ENCODE results near the gene PRR23B.

GRCh38 chr3:136751324-136751626 lies 903 bp downstream of the STAG1 start:
- PRO-cap, result unidirectional peak, plus-strand start at chr3:136751483; bidirectional peak, plus-strand start at chr3:136751522, minus-strand start at chr3:136751543
- RAMPAGE, long total RNA, 4 experiments, result no peak in any of the 4 experiments

DNA sequence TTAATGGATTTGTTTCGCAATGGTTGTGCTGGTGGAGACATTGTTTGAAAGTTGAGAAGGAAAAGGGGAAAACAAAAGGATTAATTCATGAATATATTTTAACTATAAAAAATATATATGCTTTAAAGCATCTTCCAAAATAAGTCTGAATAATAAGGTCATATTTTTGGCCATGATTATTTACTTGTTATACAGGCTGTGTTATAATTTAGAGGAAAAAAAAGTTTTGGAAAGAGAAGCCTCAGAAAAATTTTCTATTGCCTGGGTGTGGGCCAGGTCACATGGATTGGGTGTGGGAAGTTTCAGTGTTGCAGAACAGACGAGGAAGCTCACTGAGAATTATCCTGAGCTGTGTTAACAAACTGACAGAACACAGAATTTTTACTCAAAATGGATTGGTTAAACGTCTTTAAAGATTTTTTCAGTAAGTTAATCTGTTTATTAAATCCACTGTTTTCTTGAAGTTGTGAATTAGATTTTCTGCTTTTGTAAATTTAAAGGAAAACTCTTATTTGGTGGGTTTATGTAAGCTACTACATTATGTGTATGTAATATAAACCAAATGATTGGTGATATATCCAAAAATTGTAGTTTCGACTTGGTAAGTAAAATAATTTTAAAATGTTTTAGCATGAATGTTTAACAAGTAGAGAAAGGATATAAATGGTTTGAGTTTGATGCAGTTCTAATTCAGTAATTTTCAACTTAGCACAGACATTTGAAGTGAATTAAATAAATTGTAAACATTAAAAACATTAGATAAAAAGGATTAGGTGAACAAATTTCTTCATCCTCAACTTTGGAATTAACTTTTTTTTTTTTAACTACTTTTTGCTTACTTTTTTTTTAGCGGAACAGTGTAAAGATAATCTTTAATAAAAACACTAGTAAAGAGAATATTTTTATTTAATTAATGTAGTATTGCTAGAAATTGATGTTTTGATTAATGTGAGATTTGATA lies 27.3 kb upstream of the IL20RB start:
- PRO-cap, result unidirectional peak, plus-strand start at position 308 of the sequence
- RAMPAGE, long total RNA, 4 experiments, result start-site peak on the plus strand in 3 of 4 experiments, centred at positions 329 to 350 of the sequence, 233 to 771 reads per replicate

- PRO-cap, result unidirectional peak, plus-strand start at chr3:138187766; bidirectional peak, plus-strand start at chr3:138187924, minus-strand start at chr3:138187842; bidirectional peak, plus-strand start at chr3:138188500, minus-strand start at chr3:138188184
- RAMPAGE, long total RNA, 4 experiments, result start-site peak on the plus strand in 3 of 4 experiments, at chr3:138187516-138187554 at its widest, 102 to 1,660 reads per replicate
Measured at GRCh38 chr3:138187474-138188374, 623 bp downstream of the ARMC8 start.

DNA sequence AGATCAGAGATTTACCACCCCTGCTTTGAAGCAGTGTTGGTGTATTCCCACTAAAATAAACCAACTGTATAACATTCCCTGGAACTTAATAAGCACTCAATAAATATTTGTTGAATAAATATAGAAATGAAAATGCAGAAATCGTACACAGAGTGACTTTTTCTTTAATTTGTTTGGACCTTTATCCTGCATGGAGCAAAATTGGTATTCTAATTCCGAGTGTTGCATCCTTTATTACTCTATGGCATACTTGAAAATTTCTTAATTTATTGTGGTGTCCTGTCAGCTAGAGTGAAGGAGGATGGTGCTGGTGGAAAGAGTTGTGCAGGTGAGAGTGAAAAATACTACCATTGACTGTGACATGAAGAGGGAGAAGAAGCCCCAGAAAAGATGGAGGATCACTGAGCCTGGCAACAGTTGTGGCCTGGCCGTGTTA lies 60.7 kb downstream of the ARMC8 start:
- PRO-cap, result no peak
- RAMPAGE, long total RNA, 4 experiments, result no peak in any of the 4 experiments

- PRO-cap, result no peak
- RAMPAGE, long total RNA, 4 experiments, result no peak in any of the 4 experiments
Measured at GRCh38 chr3:138303447-138303903, 26.2 kb downstream of the NME9 start.

DNA sequence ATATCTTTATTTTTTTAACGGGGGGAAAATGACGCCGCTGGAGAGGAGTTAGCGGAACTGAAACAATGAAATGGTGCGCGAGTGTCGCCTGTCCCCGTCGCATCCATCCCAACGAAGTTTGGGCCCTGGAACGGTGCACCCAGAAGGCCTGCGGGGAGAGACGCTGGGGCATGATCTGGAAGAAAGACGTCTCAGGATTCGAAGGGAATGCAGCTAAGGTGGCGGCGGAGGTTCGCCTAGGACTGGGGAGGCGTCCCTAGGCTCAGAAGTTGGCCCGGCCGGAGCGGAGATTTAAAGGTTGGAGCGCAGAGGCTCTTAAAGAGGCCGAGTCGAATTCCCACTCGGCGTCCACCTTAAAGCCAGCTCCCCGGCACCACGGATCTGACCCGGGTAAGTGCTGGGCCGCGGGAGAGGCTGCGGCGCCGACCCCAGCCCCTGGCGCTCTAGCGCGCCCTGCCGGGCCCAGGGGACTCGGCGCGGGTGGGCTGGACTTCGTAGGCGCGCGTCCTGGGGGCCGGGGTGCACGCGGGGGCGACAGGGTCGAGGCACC lies 368 bp upstream of the MRAS start:
- PRO-cap, result bidirectional peak, plus-strand start at position 318 of the sequence, minus-strand start at position 244 of the sequence
- RAMPAGE, long total RNA, 4 experiments, result no peak in any of the 4 experiments

- PRO-cap, result no peak
- RAMPAGE, long total RNA, 4 experiments, result no peak in any of the 4 experiments
Measured at GRCh38 chr3:138398706-138399252, 35.6 kb upstream of the ESYT3 start.

GRCh38 chr3:138651329-138652106 lies 42.9 kb downstream of the FAIM start:
- PRO-cap, result no peak
- RAMPAGE, long total RNA, 4 experiments, result no peak in any of the 4 experiments

DNA sequence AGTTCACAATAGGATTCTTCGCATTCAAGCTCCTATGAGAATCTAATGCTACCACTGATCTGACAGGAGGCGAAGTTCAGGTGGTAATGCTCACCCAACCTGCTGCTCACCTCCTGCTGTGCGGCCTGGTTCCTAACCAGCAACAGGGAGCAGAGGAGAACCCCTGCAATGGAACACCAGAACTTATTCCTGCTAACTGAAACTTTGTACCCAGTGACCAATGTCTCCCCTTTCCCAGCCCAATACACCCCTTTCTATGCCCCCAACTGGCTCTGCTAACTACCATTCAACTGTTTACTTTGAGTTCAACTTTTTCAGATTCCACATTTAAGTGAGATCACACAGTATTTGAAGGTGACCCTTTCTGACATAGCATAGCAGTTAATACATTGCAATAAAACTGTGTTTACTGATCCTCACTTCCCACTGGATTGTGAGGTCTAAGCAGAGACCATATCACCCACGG lies 84.2 kb downstream of the PIK3CB start:
- PRO-cap, result no peak
- RAMPAGE, long total RNA, 4 experiments, result no peak in any of the 4 experiments

GRCh38 chr3:138755612-138756386 lies 78.9 kb downstream of the PIK3CB start:
- PRO-cap, result no peak
- RAMPAGE, long total RNA, 4 experiments, result no peak in any of the 4 experiments

- PRO-cap, result no peak
- RAMPAGE, long total RNA, 4 experiments, result no peak in any of the 4 experiments
Measured at GRCh38 chr3:138898288-138898527, 48.7 kb downstream of the FOXL2 start.

GRCh38 chr3:139020920-139021398 lies at the start of gene PRR23B:
Gene PRR23B, minus strand, starts transcription at chr3:139020926.
- PRO-cap, result no peak
- RAMPAGE, long total RNA, 4 experiments, result no peak in any of the 4 experiments

- PRO-cap, result no peak
- RAMPAGE, long total RNA, 4 experiments, result no peak in any of the 4 experiments
Measured at GRCh38 chr3:139358723-139359460, 15.1 kb downstream of the MRPS22 start.

GRCh38 chr3:139405748-139406390 lies 16.4 kb upstream of the COPB2 start:
- PRO-cap, result no peak
- RAMPAGE, long total RNA, 4 experiments, result no peak in any of the 4 experiments

DNA sequence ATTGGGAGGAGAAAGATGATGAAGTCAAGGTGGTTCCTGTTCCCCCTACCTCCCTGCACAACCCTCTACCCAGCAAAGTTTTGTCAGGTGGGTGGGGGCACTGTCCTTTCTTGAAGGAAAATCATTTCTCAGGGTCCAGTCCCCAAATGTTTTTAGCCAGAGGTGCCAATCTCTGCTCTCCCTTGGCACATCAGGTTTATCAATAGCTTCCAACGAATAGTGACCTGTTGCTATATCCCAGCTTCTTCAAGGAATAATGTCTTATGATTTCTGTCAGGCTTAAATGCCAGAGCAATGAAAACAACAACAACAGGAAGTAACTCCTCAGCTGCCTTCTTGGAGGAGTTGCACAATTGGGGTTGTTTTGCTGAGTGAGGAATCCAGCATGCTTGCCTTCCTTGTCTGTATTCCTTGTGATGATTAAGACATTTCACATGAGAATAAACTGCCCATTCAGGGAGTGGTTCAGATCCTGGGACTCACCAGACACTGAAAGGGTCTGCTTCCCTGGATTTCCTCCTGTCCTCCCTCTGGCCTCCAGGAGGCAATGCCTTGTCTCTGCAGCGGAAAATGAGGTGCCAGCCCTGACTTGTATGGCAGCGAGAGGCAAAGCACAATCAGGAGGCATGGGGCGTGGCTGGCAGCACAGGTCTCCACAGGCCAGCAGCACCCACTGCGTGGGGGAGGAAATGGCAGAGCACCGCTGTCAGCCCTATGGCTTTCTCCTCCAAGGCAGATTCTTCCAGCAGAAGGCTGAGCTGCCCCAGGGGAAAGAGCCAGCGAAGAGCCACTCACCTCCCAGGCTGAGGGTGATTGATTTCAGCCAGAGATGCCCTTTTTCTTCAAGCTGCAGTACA lies 41.6 kb downstream of the RBP2 start:
- PRO-cap, result unidirectional peak, plus-strand start at position 452 of the sequence
- RAMPAGE, long total RNA, 4 experiments, result no peak in any of the 4 experiments

DNA sequence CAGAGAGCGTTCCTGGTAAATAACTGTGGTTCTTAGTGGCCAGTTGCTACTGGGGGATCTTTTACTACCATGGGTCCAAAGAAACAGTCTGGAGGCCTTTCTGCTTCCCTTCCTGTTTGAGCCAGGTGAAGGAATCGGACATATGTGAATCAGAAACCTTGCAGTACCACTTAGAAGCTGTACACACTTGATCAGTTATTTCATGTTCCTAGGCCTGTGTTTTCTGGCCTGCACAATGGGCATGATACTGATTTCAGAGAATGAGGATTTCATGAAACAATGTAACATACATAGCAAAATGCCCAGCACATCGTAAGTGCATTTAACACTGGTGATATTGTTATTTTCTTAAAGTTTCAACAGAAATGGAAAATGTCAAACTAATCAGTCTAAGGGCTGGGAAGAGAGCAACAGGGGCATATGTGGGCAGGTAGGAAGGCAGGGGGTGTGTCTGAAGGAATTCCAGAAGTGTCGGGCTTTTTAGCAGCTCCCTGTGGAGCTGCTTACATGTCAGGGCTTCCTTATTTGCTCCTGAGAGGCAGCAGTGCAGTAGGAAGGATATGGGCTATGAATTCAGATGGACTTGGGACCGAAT lies 311.4 kb downstream of the CLSTN2 start:
- PRO-cap, result no peak
- RAMPAGE, long total RNA, 4 experiments, result no peak in any of the 4 experiments

DNA sequence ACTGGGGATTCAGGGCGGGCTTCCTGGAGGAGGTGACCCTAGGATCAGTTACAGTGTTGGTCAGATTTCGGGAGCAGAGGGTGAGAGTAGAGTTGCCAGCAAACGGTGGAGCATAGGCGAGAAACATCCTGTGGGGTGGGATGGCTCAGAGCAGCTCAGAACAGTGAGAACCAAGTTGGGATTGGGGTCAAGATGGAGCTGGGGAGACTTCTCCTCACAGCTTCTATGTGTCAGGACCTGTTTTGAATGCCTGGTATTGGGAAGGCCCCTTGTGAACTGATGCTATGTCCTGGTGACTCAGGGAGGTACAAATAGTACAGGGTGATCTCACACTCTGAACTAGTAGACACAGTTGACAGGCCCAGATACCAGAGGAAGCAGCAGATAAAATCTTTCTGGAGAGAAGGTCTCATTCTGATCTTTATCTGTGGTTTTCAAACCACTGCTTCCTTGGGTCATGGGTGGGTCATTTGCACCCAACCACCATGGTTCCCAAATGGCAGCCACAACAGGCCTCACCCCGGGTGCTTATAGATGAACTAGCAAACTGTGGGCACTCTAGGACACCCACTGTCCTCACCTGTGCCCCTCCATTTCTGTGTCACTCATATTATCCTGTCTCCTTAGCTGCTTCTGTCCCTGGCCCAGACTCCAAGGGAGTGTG lies 43.3 kb downstream of the PXYLP1 start:
- PRO-cap, result bidirectional peak, plus-strand start at position 352 of the sequence, minus-strand start at position 248 of the sequence
- RAMPAGE, long total RNA, 4 experiments, result no peak in any of the 4 experiments

DNA sequence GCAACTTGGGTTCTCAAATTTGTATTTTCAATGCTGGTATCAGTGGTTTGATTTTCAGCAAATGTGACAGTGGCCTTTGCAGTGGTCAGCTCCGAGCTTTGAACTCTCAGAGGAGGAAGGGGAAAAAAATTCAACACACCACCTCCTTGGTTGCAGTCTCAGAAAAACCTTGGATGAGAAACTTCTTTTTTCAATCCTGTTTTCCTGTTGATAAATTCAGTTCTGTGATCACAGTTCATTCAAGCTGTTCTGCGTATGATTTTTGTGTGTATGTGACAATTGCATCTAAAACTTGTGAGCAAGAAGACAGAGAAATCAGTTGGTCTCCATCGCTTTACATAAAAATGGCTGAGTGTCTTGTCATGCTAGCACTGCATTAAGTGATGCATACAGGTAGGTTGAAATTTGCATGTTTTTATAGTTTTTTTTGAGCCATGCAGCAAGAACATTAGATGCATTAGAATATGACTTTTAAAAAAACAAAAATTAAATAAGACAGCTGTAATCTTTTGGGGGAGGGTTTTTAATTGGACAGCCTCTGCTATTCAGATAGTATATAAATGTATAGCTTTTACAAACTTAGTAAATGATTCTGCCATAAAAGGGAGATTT lies 19.3 kb downstream of the ZBTB38 start:
- PRO-cap, result unidirectional peak, minus-strand start at position 345 of the sequence
- RAMPAGE, long total RNA, 4 experiments, result no peak in any of the 4 experiments

- PRO-cap, result bidirectional peak, plus-strand start at chr3:141402766, minus-strand start at chr3:141402762; bidirectional peak, plus-strand start at chr3:141403020, minus-strand start at chr3:141402948
- RAMPAGE, long total RNA, 4 experiments, result no peak in any of the 4 experiments
Measured at GRCh38 chr3:141402448-141403385, 34.4 kb downstream of the ZBTB38 start.

- PRO-cap, result no peak
- RAMPAGE, long total RNA, 4 experiments, result no peak in any of the 4 experiments
Measured at GRCh38 chr3:141413777-141414382, 45.6 kb downstream of the ZBTB38 start.

Data from esophagus squamous epithelium (tissue), 4 donors.